A375 (cell line): ENCODE measurements around a stretch of chr1.

DNA sequence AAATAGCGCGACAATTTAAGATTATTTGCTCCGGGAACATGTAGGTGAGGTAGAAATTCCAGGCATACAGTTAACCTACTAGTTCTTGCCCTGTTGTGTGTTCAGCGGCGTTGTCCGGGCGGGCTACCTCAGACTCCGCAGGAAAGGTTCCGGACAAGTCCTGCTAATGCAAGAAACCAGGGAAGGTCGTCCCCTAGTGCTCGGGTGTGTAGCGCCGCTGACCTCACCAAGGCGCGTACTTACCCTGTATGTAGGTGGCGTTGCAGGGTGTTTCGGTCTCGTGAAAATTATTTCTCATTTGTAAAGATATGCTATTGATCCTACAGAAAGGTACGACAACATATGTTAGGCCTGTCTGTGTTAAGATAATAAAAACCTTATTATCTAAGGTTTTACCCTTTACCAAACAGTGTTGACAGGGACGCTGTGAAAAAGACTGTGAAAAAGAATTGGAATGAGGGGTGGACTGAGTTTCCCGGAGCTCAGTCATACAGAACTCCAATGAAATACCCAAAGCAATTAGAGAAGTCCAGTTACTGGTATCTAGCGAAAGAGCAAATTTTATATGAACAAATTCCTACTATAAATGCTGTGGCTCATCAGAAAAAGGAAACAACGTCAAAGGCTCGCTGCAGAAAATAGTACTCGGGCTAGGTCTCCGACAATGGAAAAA is 523 bp upstream of the RBBP5 start:
- RAMPAGE, long total RNA = no peak

DNA sequence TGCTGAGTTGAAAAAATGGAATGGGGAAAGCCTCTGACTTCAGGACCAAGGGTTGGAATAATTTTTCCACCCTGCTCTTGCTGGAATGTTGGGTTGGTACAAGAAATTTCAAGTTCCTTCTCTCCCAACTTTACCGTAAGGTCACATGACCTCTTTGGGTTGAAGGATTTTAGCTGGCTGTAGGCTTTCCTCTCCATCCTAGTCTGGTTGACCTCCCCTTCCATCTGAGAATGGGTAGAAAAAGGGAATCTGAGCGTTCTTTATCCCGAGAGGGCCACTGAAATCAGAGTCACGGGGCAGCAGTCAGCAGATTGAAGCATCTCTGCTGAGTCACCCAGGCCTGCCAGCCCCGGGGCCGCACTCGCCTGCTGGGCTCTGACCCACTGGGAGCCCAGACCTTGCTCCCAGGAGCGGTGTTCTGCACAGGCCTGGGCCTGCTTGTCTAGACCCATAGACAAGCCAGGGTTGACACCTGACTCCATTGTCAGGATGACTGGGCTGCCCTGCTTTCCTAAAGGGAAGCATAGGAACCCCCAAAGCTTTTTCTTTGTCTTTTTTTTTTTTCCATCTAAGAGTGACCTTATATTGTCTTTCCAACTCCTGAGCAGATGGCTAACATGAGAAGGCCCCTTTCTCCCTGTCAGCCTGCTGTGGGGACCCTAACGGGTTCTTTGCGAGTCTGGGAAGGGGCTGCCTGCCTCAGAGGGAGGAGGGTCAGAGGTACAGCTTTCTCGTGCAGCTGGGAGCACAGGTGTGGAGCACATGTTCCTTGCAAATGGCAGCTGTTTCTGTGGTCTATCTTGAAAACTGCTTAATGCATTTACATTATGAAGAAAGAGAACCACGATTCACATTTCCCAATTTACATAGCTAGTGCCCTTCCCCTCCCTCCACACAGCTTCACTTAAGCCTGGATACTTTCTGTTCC is 31.2 kb downstream of the TMCC2 start:
- RAMPAGE, long total RNA = no peak

- RAMPAGE, long total RNA = no peak
These were observed 28.0 kb downstream of the NUAK2 start for GRCh38 chr1:205293442-205294031.

DNA sequence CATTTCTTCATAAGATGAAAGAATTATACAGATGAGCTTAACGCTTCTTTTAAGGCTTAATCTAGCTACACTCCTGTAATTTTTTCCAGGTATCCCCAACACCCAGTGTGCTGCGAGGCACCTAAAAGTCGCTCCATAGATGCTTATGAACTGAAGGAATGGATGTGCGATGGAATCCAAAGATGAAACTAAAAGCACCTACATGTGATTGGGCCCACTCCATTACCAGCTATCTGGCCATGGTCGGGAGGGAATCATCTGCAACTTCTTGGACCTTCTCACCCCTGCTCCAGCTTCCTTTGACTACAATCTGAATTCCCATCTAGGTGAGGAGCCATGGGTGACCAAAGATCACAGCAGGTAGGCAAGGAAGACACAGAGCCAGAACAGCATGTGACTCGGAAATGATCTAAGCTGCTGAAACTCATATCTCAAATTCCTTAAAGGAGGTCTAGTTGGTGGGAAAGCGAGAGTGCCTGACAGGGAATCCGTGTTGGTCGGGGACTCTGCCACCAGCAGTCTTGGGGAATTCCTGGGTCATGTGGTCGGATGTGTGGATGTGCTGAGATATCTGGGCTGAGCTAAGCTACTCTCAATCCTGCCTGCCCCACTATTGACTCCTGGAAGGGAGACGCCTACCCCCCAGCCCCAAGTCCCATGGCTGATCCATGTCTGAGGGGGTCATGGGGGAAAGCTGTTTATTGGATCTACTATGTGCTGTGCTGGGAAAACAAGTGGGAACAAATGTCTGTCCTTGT is 3.2 kb upstream of the NUAK2 start:
- RAMPAGE, long total RNA = no peak

- RAMPAGE, long total RNA = no peak
These were observed 1.3 kb upstream of the BLACAT1 start for GRCh38 chr1:205456733-205457947.

DNA sequence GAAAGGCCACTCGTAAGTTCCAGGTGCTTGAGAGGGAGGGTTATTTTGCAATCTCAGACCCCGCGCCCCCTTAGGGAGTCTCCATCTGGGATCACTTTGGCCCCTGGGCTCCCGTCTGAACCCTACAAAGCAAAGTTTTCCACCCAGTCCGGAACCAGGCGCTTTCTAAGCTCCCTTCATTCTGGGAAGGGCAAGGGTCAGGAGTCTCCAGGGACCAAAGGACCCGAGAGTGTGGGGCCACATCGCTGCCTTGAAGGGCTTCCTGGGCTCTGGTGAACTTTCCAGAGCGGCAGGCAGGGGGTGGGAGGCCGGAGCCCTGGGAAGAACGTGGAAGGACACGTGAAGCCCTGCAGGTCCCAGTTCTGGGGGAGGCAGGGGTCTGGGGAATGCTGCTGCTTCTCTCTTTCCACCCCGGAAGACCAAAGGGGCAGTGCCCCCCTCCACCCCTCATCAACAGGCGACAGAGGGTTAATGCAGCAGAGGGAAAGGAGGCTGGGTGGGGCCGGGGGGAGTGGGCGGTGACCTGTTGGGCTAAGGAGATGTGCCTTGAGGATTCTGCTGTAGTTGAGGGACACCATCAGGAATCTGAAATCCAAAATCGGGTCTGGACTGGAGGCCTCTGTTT is 673 bp downstream of the CDK18 start:
- RAMPAGE, long total RNA = no peak

DNA sequence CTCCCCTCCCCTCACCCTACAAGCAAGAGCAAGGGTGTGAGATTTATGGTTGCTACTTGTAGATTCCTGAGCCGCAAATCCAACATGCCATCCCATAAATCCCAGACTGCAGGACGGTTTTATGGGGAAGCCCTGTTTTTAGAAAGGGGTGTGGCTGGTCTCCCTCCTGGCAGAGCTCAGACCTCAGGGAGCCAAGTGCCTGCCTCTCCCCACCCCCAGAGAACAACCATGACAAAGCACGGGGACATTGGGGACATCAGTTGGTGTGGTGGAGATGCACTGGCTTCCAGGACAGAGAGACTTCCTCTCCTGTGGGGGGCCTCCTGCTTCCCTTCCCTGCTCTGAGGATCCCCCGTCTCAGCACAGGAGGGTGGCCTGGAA is 15.3 kb downstream of the CDK18 start:
- RAMPAGE, long total RNA = no peak

- RAMPAGE, long total RNA = no peak
These were observed 26.4 kb upstream of the MFSD4A start for GRCh38 chr1:205542330-205542907.

DNA sequence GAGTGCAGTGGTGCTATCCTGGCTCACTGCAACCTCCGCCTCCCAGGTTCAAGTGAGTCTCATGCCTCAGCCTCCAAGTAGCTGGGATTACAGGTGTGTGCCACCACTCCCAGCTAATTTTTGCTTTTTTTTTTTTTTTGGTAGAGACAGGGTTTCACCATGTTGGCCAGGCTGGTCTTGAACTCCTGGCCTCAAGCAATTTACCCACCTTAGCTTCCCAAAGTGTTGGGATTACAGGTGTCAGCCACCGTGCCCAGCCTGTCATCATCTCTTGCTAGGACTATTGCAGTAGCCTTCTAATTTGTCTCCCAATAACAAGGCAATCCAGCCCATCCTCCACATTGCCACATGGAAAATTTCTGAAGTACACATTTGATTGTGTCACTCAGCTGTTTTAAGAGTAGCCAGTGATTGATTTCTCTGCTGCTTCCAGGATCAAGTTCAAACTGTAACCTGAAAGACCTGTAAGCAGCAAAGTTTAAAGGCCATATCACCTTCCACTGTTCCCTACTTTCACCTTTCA is 7.6 kb upstream of the ELK4 start:
- RAMPAGE, long total RNA = no peak

- RAMPAGE, long total RNA = no peak
These were observed 7.2 kb downstream of the SLC45A3 start for GRCh38 chr1:205672952-205673622.

- RAMPAGE, long total RNA = no peak
These were observed 1.1 kb downstream of the SLC45A3 start for GRCh38 chr1:205679272-205679600.

- RAMPAGE, long total RNA = no peak
These were observed 20.8 kb upstream of the SLC45A3 start for GRCh38 chr1:205701011-205701541.

DNA sequence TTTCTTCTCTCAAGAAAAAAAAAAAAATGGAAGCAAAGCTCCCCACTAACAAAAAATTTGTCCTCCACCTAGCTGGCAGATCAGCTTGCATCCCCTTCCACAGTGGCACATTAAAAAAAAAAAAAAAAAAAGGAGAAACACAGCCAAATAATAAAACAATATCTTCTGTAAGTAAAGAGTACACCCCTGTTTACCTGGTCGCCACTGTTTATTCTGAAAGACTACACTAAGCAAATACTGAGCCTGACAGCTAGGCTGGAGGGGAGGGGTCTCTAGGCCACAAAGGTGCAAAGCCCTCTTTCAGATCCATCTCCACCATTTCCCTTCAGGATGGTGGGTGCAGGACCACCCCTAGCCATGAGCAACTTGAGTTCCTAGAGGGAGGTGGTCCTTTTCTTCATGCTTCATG is 22.7 kb upstream of the SLC45A3 start:
- RAMPAGE, long total RNA = no peak

- RAMPAGE, long total RNA = no peak
These were observed 32.3 kb upstream of the SLC45A3 start for GRCh38 chr1:205712497-205713163.

- RAMPAGE, long total RNA = no peak
These were observed 212 bp upstream of the NUCKS1 start for GRCh38 chr1:205750297-205750491.

- RAMPAGE, long total RNA = no peak
These were observed 2.5 kb downstream of the SLC41A1 start for GRCh38 chr1:205810071-205811280.

DNA sequence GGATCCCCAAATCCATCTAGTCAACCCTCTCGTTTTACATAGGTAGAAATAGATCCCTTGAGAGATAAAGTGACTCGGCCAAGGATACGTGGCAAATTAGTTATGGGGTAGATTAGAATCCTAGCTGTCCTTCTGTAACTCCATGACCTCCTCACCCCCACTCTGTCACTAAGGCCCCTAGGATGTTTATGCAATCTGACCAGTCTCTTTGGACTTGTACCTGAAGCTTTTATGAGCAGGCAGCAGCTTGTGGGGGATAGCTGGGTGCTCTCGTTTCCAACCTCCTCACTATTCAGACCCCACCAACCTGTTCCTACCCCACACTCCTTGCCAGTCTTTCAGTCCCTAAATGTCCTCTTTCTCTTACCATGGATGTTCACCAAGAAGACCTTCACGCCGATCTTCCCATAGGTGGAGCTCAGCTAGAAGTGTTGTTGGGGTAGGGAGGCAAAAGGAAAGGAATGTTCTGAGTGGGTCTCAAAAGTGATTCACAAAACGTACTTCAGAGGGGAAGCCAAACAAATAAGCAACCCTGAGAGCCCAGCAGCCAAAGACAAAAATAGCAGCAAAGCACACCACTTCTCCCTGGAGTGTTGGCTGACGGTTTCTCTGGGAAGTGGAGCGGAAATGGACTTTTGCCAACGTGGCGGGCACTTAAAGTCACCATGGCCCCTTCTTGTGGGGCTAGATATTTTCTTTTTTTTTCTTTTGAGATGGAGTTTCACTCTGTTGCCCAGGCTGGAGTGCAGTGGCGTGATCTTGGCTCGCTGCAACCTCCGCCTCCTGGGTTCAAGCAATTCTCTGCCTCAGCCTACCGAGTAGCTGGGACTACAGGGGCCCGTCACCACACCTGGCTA is 23.2 kb downstream of the SLC26A9 start:
- RAMPAGE, long total RNA = no peak

GRCh38 chr1:205933589-205934174 is 9.6 kb downstream of the SLC26A9 start:
- RAMPAGE, long total RNA = no peak

DNA sequence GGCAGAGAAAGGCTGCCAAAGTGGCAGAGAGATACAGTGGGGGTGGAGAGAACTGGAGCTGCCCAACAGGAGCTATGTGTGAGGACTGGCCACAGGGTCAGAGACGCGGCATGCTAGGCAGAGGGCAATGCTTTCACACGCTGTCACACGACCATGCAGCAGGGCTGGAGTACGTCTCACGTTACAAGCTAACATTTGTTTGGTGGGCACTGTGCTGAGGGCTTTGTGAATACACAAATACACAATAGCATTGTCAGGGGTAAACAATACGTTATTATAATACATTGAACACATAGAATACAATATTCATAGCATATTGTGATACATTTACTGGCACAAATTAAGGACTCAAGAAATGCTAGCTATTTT is 4.7 kb downstream of the RAB7B start:
- RAMPAGE, long total RNA = no peak

- RAMPAGE, long total RNA = no peak
These were observed 4.4 kb upstream of the RHEX start for GRCh38 chr1:206048438-206049135.